Rectum (tissue), 1 donor: Measurements from ENCODE around the genes SYNE1 and VIP.

GRCh38 chr6:150640974-150641295 lies 41.2 kb downstream of the PLEKHG1 start:
- PRO-cap, result no peak

DNA sequence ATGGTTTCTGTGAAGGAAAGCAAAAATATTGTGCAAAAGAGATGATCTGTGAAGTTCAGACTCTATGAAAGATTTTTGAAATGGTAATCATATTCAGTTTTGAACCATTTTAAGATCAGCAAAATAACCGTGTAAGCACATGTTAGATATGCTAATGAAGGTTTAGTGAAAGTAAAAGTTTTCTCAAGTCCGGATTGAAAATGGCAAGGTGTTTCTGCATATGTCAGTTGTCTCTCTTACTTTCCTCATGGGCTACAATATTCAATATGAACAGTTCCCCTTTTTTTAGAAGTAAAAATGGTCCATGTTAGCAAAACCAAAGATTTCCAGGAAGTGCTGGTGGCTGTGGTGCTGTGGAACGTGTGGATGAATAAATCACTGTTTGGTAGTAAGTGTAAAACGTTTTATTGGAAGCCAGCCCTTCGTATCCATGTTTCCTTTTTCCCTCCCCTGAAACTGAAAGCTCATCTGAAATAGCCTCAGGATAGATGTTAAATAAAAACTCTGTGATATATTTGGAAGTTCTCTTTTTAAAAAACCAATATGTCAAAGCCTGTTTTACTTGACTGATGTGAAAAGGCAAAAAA lies 41.7 kb downstream of the PLEKHG1 start:
- PRO-cap, result unidirectional peak, minus-strand start at position 362 of the sequence

DNA sequence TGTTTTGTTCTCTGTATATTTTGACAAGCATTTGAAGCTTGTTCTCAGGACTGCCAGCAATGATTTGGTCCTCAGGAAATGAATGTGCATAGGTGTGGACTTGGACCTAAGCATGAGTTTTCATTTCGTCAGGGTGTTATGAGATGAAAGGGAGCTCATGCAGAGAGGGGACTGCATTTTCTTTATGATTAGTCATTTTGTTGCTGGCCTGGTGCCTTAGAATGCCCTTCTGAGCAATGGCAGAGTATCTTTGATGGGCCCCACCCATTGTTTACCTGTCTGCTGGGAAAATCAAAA lies 51.6 kb upstream of the MTHFD1L start:
- PRO-cap, result no peak

DNA sequence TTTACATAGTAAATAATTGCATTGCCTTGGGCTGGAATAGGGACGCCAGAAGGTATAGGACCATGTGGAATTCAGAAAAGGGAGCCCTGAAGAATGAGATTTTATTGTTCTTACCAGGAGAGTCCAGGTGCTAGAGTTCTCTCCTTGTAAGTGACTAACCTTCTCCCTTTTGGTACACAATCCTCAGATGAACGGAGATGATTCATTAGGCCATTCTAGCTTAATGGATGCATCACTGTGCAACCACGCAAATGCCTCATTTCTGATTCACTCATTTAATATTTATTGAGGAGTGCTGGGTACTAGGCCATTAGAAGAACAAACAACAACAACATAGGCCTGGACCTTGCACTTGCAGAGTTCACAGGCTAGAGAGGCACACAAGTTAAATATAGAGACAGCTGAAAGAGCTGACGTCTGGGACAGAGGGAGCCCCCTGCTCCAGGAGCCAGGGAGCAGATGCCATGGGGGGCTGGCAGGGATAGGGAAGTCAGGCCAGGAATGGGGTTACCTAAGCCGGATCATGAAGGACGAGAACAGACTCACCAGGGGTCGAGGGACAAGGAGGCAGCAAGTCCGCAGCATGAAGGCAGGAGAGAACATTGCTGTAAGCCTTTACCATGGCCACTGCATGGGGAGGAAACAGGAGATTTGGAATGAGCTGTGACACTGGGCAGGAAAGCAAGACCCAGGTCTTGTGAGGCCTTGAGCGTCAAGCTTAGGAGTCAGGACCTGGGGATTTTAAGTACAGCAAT lies 179.5 kb upstream of the AKAP12 start:
- PRO-cap, result no peak

- PRO-cap, result no peak
Observed at GRCh38 chr6:151276322-151276798, 36.6 kb downstream of the AKAP12 start.

DNA sequence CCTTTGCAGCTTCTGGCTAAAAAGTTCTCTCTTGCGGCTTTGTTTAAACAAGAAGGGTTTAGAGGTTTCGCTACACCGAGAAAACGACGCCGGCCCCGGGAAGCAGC lies 1.6 kb downstream of the ZBTB2 start:
- PRO-cap, result no peak

DNA sequence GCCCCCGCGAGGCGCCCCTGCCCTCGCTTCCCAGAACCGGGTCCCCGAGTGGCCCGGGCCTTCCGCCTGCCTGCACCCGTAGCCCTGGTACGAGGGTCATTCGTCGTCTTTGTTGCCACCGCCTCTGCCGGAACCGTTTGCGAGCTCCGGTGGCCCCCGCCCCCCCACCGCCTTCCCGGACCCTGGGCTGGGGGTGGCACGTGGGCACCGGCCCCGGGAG lies 270 bp downstream of the ZBTB2 start:
- PRO-cap, result bidirectional peak, plus-strand start outside the sequence, minus-strand start at position 126 of the sequence

DNA sequence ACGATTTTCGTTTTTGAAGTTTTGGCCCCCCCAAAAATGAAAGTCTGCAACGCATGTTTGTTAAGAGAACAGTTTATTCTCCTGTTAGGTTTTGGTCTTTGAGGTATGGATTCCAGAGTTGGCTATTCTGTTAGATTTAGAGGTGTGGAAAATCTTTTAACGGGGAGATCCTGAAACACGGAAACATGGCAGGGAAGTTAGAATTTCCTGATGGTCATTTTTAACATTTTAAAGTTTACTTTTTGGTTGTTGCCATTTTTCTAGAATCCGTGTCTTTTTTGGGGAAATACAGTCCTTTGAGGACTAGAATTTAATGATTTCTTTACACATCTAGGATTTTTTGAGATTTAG lies 884 bp upstream of the ZBTB2 start:
- PRO-cap, result no peak

DNA sequence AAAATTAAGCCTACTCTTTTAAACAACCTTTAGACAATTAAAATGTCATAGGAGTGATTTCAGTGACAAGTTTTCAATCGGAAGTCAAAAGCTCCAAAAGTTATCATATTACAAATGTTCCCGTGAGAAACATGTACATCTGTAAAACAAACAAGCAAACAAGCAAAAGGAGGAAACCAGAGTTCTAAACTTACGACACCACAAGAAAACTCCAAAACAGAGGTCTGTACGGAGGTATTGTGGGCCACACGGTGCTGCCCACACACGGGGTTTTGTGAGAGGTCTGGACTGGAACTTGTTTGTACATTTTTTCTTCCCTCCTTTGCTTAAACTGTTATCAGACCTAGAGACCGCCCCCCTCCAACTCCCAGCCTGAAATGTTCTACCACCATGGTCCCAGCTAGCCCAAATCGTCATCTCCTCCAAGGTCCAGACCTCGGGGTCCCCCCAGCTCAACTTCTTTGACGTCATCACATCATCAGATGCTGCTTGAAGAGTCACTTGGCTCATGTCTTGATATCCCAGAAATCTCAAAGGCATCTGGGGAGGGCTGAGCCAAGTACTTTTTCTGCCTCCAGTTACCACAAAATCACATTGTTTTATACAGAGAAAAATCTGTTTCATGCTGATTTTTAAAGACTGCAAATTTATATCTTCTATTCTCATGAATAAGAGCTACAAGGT lies 2.9 kb upstream of the CCDC170 start:
- PRO-cap, result no peak

DNA sequence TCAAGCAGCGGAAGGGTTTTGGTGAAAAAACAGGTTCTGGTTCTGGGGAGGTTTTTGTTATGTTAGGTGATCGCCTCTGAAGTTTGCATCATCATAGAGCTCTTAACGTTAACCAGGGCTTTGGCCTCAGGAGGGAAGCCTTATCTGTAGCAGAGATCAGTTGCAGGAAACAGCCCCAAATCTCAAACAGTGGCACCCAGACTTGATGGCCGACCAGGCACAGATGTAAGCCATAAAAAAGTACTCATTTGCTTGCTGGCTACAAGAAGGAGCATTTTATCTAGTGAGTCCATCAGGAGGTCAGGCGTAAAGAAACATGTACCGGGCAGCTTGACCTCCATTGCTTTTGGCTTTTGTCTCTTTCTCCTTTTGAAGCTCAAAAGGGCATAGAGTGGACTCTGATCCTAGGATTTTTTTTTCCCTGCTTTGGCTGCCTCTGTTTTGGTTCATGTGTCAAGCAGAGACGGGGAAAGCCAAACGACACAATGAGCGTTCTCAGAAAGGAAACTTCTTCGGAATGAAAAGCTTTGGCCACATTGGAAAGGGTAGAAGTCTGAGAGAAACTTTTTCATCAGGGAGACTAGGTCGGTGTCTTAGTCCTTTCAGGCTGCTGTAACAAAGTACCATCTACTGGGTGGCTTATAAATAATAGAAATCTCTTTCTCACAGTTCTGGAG lies 122.4 kb downstream of the CCDC170 start:
- PRO-cap, result no peak

- PRO-cap, result no peak
Observed at GRCh38 chr6:151680802-151682119, 126.2 kb upstream of the ESR1 start.

- PRO-cap, result unidirectional peak, minus-strand start at chr6:151808528
Observed at GRCh38 chr6:151808476-151808813, 963 bp downstream of the ESR1 start.

- PRO-cap, result no peak
Observed at GRCh38 chr6:151809373-151810022, 2.0 kb downstream of the ESR1 start.

DNA sequence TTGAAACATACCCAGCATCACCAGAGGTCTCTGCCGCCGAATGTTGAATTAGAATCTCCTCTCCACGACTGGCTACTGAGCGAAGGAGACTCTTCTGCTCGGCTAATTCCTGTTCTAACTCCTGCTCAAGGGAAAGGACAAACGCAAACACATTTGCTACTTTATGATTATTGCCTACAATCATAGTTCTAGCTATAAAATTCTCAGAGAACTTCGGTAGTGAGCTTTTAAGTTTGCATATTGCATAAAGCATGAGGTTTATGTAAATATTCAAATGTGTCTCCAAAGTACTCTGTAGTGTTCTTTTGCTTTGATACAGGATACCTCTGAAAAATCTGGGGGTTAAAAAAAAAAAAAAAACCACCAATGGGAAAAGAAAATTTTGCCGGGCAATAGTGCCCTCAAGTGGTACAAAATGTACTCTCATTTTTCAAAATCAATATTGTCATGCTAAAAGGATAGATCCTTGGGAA lies 369.1 kb downstream of the SYNE1 start:
- PRO-cap, result unidirectional peak, minus-strand start at position 116 of the sequence

DNA sequence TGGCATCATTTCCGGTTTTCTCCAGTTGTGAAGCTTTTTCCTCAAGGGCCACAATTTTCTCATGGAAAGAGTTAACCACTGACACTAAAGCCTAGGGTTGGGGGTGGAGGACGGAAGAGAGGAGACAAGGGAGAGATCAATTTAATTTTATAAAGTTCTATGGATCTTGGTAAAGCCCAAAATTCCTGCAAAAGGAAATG lies 312.1 kb downstream of the SYNE1 start:
- PRO-cap, result no peak

GRCh38 chr6:152635775-152636730 lies 1.1 kb downstream of the SYNE1 start:
- PRO-cap, result bidirectional peak, plus-strand start at chr6:152636278, minus-strand start at chr6:152636047

- PRO-cap, result no peak
Observed at GRCh38 chr6:152636731-152637534, at the start of gene SYNE1. TSS of gene SYNE1 (minus strand) at chr6:152637362.

DNA sequence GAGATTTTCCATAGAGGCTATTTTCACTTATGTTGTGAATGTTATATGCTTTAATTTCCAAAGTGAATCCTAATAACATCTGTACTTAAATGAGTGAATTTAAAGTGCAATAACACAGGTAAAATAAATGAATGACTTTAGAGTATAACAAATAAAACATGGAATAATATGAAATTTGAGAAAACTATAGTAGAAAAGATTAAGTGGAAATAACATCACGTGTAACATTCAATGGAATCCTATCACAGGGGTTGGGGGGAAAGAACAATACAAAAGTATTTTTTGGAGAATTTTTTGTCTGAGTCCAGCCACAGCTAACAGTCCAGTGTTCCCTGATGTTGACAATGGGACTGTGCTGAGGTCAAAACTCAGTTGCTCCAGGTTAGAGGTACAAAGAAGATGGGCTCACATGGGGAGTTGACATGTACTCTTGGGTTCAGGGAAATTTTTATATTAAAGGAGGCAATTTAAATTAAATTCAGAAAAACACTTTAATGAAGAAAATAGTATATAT lies 887 bp downstream of the MYCT1 start:
- PRO-cap, result no peak

GRCh38 chr6:152701772-152702399 lies 4.2 kb downstream of the MYCT1 start:
- PRO-cap, result no peak

DNA sequence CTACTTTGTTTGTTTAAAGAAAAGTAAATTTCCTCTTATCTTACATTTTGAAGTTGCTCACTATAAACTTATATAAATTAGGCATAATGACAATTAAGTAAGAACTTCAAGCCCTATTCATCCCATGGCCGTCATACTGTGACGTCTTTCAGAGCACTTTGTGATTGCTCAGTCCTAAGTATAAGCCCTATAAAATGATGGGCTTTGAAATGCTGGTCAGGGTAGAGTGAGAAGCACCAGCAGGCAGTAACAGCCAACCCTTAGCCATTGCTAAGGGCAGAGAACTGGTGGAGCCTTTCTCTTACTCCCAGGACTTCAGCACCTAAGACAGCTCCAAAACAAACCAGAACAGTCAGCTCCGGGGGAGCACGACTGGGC lies at the start of gene VIP:
Gene VIP (plus strand): TSS at position 219 of the 378 bp plus-strand sequence.
- PRO-cap, result no peak